Cardiac fibroblast (primary cell): ENCODE measurements around a stretch of chr4.

- RRBS: no CpG with 5 or more reads among the region's 3 CpGs
Measured at GRCh38 chr4:4686047-4686287, 144.1 kb upstream of the STX18 start.

- RRBS: no CpG with 5 or more reads among the region's 25 CpGs
Measured at GRCh38 chr4:4865295-4865735, 5.8 kb downstream of the MSX1 start.

DNA sequence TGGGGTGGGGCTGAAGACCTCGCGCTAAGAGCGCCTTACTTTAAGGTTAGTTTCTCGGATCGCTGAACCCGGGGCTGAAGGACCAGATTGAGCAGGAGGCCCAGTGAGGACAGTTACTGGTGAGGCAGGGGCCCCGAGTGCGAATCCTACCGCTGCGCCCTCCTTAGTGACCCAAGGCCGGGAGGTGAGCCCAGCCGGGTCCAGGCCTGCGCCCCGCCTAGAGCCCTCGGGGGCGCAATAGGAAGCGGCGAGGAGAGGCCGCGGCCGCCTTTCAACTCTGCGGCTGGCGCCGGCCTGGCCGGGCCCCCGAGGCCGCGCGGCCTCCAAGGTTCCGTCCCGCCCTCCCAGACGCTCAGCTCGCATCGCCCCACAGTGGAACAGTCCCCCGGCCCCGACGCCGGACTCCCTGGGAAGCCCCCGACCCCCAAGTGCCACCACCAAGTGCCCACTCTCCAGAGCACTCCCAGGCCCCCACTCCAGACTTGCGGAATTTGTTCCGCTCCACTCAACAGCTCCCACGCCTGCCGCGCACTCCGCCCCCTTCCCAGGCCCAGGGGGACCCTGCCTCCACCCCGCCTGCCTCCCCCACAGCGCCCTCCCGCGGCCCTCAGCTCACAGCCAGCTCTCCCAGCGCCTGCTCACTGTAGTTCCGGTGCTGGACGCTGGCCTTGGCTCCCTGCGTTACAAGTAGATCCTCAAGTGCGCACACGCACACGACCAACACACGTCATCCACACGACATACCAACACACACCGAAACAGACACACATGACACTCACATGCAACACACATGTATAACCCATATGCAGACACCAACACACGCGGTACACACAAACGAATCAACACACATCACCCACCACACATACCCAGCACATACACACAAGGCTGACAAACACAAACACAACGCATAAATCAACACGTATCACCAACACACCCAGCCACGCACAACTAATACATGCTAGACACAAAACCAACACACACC is 7.9 kb downstream of the MSX1 start:
- RRBS: 4% methylated on average over 20 of the region's 65 CpGs

GRCh38 chr4:5385634-5385934 is 322.8 kb downstream of the EVC2 start:
- RRBS: no CpG with 5 or more reads among the region's 2 CpGs

- RRBS: no CpG with 5 or more reads among the region's 3 CpGs
Measured at GRCh38 chr4:5525093-5525622, 183.2 kb downstream of the EVC2 start.

DNA sequence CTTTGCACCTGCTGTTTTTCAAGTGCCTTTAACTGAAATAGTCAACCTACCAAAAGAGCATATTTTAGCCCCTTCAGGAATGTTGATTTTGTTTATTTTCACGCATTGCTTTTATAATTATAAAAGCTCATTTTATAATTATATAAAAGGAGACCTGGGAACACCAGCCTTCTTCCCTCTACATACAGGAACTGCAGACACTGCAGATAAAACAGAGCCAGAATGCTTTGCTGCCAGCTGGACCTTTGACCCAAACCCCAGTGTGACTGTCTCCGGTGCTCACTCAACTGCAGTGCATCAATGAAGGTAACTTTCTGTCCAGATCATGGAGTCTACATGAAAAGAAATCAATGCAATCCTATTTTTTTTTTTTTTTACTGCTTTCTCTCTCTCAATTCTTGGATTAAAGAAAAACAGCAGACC is 182.3 kb downstream of the EVC2 start:
- RRBS: no CpG with 5 or more reads among the region's 2 CpGs

DNA sequence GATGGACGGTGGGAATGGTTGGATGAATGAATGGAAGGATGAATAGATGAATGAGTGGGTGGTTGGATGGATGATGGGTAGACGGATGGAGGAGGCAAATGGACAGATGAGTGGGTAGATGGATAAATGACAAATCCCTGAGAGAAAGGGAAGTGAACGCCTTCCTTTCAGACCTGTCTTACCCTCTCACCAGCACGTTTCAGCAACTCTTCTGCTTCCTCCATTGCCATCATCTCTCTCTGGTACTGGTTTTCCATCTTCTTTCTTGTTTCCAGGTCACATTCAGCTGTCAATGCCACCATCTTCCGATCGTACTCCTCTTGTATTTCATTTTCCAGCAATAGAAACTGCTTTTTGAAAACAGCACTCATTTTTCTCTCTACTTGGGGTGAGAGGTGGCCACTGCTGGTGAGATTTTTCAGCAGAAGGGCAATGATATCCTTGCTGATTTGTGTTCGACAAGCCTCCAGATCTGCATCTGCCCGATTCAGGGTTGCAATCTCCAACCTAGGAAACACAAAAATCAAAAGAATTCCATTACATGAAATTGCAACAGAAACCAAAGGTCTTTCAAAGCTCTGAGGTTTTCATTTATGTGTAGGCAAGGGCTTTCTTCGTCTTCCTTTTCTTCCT is 67.9 kb downstream of the EVC2 start:
- RRBS: no CpG with 5 or more reads among the region's 9 CpGs

DNA sequence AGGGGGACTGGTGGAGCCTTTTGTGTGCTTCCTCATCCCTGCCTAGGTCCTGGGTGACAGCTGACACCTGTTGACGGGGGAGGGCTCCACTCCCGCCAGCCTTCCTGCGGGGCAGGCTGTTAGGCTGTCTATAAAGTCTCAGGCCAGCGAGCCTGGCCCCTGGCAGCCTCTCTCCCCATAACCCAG is 824 bp upstream of the EVC2 start:
- RRBS: no CpG with 5 or more reads among the region's 4 CpGs

DNA sequence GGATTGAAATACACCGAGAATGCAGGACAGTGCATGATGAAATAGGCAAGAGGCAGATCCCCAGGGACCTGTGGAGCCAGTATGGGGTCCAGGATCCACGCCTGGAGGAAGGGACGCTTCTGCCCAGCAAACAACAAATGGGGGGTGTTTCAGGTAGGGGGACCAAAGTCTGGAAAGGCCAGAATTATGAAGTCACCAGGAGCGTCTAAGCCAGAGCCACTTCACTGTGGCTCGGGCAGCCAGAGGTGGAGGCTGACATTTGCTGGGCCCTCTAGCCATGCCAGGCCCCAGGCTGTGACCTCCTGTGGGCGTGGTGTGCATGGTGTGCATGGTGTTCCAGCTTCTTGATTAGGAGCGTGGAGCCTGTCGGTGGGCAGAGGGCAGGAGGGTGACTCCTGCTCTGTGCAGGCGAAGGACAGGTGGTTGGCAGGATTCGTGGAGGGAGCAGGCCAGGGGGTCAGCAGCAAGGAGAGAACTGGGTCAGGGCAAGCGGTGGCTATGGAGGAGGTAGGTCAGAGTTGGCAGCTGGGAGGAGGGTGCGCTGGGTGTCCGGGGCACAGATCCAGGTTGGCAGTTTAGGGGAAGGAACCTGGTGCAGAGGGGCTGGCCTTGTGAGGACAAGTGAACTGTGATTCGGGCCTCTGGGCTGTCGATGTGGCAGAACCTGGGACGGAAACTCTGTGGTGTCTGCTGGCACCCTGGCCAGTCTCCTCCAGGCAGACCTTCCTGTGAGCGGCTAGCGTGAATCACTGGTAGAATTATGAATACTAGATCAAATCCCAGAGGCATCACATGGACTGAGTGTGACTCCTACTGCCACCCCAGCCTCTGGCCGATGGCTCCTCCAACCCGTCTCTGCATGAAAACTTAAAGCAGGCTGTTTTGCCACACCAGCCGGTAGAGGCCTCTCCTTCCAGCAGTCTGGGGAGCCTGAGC is 19.9 kb downstream of the EVC start:
- RRBS: no CpG with 5 or more reads among the region's 21 CpGs

- RRBS: no CpG with 5 or more reads among the region's 12 CpGs
Measured at GRCh38 chr4:6643132-6644228, 3.0 kb downstream of the MRFAP1 start.

GRCh38 chr4:6688745-6689973 is 4.5 kb upstream of the S100P start:
- RRBS: no CpG with 5 or more reads among the region's 42 CpGs

DNA sequence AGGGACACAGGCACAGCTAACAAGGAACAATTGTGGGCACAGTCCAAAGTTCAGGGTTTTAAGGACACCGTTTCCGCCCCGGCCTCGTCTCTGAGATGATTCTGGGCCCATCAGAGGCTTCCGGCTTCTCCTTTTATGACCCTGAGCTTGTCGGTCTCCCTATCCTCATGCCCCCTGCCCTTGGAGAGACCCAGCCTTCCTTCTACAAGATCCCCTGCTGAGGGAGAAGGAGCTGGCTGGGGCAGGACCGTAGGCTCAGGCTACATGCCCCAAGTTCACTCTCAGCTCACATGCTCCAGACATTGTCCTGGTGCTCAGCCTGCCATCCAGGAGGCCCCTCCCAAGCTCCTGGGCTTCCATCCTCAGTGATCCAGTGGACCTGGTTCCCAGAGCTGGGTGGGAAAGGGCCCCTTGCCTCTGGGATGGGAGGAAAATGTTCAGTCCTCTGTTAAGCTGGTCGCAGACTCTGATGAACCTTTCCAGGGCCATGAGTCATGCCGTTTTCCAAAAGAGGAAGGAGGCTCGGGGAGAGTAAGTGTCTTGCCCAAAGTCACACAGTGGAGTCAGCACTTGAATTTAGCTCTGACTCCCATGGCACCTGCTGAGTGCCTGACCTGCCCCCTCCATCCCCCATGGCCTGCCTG is 14.2 kb upstream of the KIAA0232 start:
- RRBS: no CpG with 5 or more reads among the region's 10 CpGs

DNA sequence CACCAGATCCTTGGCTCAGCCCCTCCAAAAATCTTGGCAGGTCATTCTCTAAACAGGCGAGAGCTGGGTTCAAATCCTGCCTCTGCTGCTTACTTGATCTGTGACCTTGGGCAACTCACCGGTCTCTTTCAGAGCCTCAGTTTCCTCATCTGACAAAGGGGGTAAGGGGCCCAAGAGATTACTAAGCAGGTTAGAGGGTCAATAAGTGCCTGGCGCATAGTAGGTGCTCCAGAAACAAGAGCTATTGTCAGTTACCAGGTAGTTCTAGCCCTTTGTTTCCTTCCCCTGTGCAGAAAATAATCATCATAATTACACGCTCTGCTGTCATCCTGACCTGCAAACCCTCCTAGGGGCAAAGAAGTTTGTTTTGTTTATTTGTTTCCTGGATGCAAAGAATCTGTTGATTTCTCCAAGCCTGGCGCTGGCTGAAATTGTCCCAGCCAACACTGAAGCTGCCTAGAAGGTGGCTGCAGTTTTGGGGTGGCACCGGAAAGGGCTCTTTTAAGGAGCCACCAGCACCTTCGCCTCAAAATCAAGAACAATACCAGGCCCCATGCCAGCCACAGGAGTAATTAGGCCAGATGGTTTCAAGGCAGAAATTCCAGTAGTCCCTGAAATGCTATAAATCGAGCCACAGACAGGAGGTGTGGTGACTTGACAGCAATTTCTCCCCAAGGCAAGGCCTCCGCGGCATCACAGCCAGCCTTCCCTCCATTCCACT is 10.2 kb upstream of the KIAA0232 start:
- RRBS: no CpG with 5 or more reads among the region's 10 CpGs

DNA sequence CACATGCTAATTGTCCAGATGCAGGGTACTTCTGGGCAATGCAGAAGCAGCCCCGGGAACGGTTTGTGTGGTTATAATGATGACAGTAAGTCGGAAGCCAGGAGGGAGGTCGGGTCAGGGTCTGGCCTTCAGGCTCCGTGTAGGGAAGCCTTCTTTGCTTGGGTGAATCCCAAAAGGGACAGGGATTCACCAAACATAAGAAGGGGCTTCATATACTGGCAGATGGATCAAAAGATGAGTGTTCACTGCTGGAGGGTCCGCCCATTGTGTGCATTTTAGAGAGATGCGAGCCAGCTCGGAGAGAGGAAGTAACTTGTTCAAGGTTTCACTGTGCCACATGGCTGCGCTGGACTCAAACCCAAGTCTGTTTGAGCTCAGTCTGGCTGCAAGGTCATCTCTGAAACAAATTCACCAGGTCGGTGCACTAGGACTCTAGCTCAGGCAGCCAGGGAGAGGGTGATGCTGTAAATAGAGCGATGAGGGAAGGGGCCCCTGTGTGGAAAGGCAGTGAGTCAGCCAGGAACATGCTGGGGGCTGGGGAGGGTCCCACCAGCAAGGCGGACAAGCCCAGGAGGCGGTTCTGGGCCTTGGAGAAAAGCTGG is 4.7 kb upstream of the KIAA0232 start:
- RRBS: no CpG with 5 or more reads among the region's 13 CpGs

- RRBS: no CpG with 5 or more reads among the region's 7 CpGs
Measured at GRCh38 chr4:6904293-6904756, 5.3 kb upstream of the TBC1D14 start.

DNA sequence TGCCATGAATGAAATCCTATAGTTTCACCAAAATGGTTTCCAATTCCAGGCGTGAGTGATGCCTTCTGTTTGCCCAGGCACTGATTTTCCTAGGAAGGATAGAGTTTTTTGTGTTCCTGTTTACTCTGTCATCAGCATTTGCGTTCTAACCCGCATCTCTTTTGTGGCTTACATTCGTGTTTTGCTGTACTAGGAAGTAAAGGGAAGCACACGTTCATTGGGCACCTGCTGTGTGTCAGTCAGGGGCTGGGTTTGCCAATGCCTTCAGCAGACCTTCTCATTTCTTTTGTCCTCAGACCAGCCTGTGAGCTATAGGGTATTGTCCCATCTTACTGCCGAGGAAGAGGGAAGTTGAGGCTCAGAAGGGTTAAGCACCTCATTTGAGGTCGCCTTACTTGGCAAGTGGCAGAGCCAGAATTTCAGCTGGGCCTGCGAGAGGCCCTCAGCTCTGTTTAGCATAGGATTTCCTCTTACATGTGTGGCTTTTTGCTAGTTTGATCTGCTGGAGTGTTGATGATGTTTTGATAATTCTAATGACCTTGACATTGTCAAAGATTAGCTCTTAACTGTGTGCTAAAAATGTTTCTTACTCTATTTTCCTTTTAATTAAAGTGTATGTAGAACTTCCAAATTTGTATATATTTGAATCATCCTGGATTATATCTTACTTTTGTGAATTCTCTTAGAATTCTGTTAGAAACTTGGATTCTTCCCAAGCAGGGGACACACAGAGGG is 8.8 kb downstream of the TBC1D14 start:
- RRBS: no CpG with 5 or more reads among the region's 8 CpGs

DNA sequence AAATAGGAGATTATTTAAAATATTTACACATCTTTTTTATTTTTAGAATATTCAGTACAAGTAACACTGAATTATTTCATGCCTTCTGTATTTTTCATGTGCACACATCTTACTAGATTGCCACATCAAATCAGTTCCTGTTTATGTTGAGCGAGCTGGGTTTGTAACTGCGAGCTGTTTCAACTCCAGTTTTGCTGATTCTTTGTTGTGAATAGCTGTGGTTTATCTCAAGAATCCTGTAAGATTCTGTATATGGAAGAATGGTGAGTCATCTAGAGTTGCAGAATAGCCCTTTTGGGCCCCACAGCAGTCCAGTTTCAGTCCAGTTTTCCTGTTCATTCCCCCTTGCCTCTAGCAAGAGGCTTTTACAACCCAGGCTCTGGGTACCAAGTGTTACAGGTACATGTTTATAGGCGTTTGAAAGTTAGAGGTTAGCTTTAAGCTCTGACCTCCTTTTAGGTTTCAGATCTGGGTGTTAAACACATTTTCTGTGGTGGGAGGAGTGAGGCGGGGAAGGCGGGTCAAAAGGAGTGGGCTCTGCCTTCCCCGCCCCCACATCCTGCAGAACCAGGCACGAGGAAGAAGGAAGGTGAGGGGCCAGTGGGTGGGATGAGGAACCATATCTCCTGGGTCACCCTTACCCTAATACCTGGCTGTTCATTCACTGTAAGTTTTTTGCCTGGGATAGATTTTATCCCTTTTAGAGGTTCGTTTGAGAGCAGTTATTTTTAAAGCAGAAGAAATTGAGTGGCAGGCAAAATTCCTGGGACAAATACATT is 32.7 kb downstream of the TBC1D14 start:
- RRBS: no CpG with 5 or more reads among the region's 8 CpGs

GRCh38 chr4:6942977-6943632 is 33.5 kb downstream of the TBC1D14 start:
- RRBS: no CpG with 5 or more reads among the region's 16 CpGs

DNA sequence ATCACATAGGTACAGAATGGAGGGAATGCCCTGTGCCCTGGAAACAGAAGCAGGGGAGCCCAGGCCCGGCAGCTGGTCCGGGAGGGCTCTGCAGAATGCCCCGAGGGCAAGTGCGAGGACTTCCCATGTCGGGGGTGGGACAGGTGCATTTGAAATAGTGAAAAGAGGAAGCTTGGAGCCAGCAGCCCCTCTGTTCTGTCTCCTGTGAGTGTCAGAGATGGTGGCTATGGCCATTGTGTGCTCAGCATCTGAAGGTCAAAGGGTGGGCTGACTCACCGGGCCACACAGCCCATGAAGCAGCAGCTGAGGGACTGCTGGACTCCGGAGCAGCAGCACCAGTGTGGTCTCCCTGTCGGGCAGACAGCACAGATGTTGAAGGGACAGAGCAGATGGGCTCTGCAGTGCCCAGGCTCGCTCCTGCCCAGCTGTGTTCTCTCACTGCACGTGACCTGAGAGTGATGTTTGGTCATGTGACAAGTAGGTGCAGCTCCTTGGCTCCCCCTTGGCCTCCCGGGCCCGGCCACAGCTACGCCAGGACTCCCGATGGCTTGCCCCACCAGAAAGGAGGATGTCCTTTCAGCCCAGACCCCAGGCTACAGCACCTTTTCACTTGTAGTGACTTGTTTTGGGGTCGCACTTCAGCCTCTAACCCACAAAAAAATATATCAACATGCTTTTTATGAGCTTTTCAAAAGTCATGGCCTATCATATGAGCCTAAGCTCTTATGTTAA is 53.6 kb downstream of the TBC1D14 start:
- RRBS: 53% methylated on average over 2 of the region's 15 CpGs

GRCh38 chr4:6998903-6999735 is 43.7 kb downstream of the CCDC96 start:
- RRBS: no CpG with 5 or more reads among the region's 14 CpGs